Metastatic Lung Carcinoma in the Adrenal Gland (tissue), 1 donor: Measurements from ENCODE around the genes ELMOD3, RNF181 and ATOH8.

DNA sequence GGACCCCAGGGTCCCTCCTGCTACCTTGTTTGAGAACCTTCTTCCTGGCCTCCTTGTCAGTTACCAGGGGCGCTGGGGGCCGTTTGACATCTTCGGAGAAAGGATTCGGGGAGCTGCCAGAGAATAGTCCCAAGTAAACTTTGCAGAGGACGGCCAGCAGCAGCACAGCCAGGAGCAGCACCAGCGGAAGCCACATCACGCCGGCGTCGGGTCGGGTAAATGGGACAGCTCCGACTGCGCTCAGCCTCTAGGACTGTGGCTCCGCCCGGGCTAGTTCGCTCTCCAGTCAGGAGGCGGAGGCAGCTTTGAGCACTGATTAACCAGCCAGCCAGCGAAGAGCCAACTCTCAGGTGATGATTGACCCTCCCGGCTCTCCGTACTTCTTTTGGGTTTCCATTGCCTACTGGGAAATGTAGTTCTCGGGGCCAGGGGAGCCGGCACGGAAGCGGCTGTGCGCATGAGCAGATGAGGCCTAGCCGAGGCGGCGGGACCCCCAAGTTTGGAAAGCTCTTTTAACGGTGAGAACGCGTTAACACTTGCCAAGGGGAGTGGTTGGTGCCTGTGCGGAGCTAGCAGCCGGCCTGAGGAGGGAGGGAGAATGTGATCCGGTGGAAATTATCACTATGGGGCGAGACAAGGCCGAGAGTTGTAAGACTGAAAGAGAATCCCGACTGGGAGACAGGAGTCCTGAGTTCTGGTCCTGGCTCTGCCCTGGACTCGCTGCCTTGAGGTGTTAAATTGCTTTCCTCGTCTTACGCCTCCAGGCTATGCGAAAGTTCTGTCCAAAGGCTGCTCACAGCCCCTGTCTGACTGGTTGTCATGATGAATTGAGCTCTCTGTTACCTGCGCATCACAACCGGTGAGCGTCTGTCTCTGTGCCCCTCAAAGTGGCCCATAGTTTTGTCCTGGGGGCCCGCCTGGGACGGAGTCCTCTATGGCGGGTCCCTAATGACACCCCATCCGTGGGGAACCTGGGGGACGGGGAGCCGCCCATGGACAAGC lies at the start of gene ELMOD3:
Gene ELMOD3, plus strand, starts transcription at position 458 of the 1,002 bp plus-strand sequence.
- PRO-cap, result bidirectional peak, plus-strand start at position 464 of the sequence, minus-strand start at position 221 of the sequence

- PRO-cap, result no peak
Observed at GRCh38 chr2:85371234-85371516, 16.6 kb downstream of the ELMOD3 start.

GRCh38 chr2:85396558-85397501 lies 13.3 kb downstream of the CAPG start:
- PRO-cap, result no peak

DNA sequence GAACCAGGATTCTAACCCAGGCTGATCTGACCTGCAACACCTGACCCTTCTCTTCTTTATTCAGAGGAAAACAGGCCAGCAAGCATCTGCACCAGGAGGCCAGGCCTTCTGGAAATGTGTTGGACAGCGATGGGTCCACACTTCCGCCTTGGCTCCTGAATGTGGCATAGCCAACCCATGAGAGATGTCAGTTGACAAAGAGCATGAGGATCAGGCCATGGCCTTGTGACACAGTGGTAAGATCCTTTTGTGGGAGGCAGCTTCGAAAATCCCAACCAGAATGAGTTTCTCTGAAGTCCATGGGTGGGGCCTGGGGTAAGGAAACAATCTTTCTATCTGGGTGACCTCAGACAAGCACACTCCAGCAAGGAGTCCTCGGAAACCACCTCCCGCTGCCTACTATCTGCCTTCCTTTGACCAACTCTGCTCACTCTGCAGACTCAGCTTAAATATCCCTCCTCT lies 3.7 kb upstream of the SH2D6 start:
- PRO-cap, result no peak

GRCh38 chr2:85438741-85439136 lies 20.2 kb downstream of the SH2D6 start:
- PRO-cap, result unidirectional peak, minus-strand start at chr2:85438987

DNA sequence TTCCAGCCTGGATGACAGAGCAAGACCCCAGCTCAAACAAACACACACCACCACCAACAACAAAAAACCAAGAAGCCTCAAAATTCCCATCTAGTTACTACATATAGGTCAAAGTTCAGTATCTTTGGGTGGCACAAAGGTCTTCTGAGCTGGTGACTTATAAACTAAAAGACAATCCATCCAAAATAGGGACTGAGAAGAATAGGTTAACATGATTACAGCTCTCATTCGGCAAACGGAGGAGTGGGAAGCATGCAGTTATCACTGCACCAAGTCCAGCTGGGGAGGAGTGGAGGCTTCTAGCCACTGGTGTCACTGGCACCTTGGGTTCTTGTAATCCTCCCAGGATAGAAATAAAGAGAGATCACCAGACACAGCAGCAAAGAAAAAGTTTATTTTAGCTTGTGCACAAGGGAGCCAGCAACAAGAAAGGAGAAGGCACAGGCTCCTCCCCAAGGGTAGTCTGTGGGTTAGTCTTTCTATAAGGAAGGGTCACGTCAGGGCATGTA lies 57.5 kb downstream of the SH2D6 start:
- PRO-cap, result no peak

DNA sequence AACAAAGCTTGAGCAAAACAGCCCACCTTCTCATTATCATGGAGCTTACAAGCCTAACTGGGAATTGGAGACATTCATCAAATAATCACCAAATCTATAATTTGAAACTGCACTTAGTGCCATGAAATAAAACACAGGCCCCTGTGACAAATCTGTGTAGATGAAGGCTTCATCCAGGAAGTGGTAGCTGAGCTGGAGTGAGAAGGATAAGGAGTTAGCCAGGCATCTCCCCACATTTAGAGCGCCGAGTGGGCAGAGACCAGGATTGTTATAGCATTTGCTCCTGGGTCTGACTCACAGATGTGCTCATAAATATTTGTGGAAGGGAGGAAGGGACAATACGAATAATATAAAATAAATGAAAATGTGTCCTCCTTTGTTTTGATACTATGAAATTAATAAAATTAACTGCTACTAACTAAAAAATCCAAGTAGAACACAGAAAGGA lies 2.5 kb upstream of the MAT2A start:
- PRO-cap, result bidirectional peak, plus-strand start at position 273 of the sequence, minus-strand start at position 243 of the sequence

DNA sequence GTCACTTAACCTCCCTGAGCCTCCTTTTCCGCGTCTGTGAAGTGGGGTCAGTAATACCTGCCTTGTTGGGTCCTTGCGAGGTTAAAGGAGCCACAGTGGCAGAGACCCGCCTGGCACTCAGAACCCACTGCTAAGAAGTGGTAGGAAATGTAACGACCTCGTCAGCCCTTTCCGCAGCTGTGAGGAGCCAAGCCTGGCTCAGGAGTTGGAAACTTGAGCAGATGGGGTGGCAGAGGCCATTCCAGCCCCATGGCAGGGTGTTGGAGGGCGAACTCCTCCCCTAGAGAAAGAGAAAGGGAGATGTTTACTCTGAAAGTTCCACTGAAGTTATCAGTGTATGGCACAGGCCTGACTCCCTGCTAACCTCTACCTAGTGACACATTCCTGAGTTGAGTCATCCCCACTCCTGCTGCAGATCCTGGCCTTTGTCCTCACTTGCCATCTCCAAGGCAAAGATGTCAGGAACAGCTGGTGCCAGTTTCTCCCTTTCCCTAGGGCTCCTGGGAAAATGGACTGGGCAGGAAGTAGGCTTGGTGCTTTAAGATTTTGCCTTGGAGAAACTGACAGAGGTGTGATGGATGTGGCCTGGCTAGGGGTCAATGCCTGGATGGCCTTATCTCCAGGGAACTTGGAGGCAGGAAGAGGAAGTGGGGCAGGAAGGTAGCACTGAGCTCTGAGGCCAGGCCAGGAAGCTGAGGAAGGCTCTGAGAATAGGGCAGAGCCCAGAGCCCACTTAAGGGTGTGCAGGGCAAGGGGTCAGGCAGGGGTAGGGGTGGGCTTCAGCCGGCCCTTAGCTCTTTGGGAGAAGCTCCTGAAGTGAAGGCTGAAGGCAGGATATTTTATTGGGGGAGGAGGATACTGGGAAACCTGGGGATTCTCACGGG lies 835 bp downstream of the VAMP5 start:
- PRO-cap, result no peak

GRCh38 chr2:85591364-85591974 lies 4.1 kb upstream of the RNF181 start:
- PRO-cap, result no peak

- PRO-cap, result bidirectional peak, plus-strand start at chr2:85595748, minus-strand start at chr2:85595554
Observed at GRCh38 chr2:85594785-85595862, at the start of gene RNF181. Gene RNF181, plus strand, starts transcription at chr2:85595745.

GRCh38 chr2:85607769-85608390 lies 4.0 kb downstream of the C2orf68 start:
- PRO-cap, result no peak

GRCh38 chr2:85648835-85649609 lies 19.0 kb downstream of the SFTPB start:
- PRO-cap, result no peak

DNA sequence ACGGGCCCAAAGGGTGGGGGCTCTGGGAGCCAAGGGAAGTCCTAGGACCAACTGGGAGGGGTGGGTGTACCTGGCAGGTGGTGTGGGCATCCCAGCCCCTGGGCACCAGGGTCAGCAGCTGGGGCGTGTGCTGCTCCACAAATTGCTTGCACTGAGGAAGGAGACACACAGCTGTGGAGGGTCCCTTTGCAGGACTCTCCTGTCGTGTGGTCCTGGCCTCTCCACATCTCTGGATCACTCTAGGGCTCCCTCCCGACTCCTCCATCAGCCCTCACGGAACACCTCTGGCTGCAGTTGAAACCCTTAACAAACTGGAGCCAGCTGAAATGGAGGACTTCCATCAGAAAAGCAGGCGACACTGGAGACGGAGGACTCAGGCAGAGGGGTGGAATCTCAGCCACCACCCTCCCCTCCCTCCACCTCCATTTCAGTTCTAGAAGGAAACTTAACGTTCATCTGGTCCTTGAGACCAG lies 6.0 kb downstream of the SFTPB start:
- PRO-cap, result no peak

GRCh38 chr2:85663219-85663872 lies 4.7 kb downstream of the SFTPB start:
- PRO-cap, result no peak

- PRO-cap, result bidirectional peak, plus-strand start at chr2:85753670, minus-strand start at chr2:85753464
Observed at GRCh38 chr2:85753290-85754199, at the start of gene ATOH8. Gene ATOH8, plus strand, starts transcription at chr2:85753991.

DNA sequence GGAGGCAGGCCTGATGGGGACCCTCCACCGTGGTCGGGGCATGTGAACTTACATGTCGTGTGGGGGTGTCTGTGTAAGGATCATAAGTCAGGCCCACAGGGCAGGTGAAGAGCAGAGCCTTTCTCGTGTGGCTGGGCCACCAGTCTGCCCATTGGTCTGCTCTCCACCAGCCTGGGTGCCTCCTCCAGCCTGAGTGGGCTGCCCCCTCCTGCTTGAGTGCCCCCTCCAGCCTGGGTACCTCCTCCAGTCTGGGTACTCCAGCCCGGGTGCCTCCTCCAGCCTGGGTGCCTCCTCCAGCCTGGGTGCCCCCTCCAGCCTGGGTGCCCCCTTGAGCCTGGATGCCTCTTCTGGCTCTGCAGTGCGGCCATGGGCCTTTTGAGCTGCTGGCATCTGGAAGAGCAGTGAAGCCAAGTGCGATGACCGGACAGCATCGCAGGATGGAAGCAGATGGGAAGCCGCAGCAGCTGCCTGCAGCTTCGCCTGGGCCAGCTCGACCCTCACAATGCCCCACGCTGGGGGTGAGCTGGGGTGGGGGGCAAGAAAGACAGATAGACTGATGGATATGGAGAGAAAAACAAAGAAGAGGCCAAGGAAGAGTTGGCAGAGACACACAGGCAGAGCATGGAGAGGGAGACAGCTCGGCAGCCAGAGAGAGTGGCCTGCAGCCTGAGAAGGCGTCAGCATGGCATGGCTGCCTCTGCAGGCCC lies 25.1 kb downstream of the ATOH8 start:
- PRO-cap, result no peak

GRCh38 chr2:85797137-85797528 lies 43.3 kb downstream of the ATOH8 start:
- PRO-cap, result no peak

DNA sequence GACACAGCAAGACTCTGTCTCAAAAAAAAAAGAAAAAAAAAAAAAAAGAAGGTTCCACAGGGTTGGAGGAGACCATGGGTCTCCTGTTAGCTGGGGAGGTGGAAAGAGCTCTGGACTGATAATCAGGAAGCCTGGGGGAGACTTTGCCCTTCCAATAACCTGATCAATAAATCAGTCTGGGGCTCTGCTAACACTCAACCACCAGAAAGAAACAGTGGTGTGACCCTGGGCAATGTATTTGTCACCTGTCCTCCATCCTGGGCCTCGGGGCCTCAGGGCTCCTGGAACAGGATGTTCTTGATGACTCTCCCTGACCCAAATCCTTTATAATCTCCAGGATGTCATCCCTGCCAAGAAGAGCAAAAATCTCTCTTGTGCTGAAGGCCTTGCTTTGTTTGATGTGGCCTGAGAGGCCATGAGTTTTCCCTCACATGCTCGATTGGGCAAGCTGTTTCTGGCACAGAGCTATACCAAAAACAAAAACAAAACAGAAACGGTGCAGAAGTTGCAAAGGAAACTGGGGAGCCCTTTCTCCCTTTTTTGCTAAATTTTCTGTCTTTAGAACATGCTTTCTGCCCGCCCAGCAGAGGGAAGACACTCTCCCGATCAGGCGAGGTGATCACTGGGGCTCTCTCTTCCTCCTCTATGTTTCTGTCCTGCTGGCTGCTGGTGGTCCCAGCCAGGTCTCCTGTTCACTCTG lies 35.7 kb upstream of the ST3GAL5 start:
- PRO-cap, result no peak

GRCh38 chr2:86028451-86029254 lies 77.0 kb downstream of the POLR1A start:
- PRO-cap, result no peak

DNA sequence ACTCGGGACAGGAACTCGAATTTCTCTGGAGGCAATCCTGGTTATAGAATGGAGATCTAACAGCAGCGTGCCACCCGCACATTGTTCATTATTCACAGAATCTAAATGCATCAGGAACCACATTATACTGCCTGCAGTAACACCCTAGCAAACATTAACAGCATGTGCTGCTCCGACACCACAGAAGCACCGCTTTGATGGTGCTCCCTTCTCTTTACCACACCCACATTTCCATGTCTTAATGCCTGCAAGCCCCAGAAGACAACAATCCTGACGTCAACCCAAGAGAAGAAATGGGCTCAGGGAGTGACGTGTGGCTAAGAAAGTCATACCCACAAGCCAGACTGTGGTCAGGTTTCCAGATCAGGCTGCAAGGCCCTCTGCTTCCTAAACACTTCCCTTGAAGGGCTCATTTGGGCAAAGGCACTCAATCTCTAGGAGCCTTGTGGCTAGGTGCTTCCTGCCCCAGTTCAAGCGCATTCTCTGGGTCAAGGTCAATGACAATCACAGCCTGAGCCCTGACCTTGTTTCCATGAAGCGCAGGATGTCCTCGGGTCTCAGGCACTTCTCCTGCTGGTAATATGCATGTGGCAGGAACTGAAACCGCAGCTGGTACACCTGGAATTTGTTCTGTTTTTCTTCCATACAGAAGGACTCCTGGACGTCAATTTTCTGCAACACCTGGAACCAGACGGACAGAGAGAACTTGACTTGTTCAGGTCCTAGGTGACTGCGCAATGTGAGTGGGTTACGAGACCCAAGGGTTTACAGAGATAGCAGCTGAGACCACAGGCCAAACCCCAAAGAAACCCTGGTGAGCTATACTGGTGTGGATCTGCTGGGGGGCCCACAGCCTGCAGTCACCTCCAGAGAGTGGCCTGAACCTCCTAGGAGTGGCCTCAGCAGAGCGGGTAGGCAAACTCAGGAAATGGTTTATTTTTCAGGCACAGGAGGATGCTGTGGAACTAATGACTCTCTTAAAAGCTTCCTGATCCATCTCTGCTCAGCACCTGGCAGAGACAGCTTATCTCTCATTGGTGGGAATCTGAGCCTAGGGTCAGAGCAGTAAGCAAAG lies 67.2 kb downstream of the POLR1A start:
- PRO-cap, result no peak